Melanocyte of skin (primary cell): ENCODE measurements around the gene FAM107B.

GRCh38 chr10:14583208-14583995 lies 191.3 kb downstream of the FAM107B start:
- CAGE, long polyA plus RNA, 2 experiments = no peak in any of the 2 experiments

DNA sequence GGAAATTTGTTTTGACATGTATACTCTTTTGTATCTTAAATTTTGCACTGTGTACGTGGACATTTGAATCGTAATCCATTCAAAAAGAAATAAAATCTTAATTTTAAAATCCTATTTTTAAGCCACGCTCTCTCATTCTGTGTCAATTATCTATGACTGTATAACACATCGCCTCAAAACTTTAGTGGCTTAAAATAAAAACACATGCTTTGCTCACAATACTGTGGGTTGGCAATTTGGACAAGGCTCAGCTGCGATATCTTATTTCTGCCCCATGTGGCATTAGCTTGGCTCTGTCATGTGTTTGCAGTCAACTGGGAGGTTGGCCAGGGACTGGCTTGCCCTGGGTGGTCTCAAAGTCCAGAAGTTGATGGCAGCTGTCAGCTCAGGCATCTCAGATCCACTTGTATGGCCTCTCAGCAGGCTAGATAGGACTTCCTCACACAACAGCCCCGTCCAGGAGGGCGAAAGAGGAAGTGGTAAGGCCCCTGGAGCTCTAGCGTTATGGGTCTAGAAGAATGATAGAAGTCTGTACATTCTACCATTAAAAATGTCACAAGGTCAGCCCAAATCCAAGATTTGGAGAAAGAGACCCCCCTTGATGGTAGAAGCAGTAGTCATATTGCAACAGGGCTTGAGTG lies 166.4 kb downstream of the FAM107B start:
- CAGE, long polyA plus RNA, 2 experiments = no peak in any of the 2 experiments

- CAGE, long polyA plus RNA, 2 experiments = no peak in any of the 2 experiments
Measured at GRCh38 chr10:14774711-14775085, at the start of gene FAM107B. Gene FAM107B, minus strand, starts transcription at chr10:14774897.

DNA sequence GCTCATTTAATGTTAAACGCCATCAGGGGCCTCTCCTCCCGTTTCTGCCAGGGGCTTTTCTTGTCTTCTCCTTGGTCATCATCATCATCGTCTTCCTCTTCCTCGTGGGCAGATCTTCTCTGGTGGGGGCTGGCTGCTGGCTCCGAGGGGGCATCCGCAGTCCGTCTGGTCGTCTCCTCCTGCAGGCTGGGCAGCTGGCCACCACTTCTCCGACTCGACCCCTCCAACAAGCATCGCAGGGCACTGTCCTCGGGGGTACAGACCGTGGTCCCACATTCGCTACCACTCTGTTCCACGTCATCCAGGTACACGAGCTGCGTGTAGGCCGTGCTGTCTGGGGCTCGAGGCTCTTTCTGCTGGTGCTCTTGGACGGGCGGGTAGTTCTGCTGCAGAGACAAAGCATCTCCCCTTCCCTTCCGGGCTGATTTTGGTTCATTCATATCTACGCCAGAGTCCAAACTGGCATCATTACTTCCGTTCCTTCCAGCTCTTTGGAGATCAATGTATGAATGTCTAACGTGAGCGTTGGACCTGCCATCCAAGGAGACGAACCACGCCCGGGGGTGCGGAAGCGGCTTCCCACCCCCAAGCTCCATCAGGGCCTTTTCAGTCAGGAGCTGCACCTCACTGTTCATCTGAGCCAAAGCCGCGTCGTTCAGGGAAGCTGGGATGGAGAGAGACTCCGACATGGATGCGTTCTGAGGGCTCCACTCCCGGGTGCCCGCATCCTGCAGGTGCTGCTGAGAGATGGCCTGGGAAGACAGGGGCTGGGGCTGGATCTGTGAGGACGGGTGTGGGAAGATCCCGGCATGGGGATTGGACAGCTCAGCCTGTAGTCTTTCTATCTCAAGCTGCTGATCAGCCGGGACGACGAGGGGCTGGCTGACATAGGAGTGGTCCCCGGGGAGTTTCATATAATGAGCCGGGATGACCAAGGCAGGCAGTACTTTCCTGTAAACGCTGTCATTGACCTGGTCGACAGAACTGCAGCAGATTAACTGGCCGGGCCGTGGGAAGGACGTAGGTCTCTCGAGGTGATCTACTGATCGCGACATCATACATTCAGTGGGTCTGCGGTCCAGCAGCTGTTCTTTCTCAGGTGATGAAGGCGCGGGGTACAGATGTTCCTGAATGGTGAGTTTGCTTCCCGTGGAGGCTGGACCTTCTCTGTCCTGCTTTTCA lies 44.8 kb upstream of the NMT2 start:
- CAGE, long polyA plus RNA, 2 experiments = no peak in any of the 2 experiments

DNA sequence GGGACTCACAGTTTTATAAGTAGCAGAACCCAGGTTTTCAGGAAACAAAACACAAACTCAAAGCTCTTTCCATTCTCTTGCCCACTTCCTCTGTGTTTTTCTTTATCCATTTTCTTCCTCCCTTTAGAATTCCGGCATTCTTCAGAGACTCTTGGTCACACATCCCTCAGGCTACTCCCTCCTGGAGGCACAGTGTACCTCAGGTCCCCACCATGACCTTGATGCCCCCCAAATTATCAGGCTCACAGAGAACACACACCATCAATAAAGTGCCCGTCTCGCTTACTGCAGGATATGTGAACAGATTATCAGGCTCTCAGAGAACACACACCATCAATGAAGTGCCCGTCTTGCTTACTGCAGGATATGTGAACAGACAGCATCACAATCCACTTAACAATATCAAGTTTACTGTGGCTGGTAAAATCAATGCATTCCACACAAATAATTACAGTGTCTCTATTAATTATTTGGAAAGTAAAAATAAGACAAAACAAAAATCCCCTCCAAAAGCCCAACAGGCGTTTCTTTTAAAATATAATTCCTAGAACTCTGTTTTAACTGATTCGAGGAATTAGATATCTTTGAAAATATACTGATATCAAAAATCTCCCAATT lies 77.5 kb upstream of the NMT2 start:
- CAGE, long polyA plus RNA, 2 experiments = no peak in any of the 2 experiments

DNA sequence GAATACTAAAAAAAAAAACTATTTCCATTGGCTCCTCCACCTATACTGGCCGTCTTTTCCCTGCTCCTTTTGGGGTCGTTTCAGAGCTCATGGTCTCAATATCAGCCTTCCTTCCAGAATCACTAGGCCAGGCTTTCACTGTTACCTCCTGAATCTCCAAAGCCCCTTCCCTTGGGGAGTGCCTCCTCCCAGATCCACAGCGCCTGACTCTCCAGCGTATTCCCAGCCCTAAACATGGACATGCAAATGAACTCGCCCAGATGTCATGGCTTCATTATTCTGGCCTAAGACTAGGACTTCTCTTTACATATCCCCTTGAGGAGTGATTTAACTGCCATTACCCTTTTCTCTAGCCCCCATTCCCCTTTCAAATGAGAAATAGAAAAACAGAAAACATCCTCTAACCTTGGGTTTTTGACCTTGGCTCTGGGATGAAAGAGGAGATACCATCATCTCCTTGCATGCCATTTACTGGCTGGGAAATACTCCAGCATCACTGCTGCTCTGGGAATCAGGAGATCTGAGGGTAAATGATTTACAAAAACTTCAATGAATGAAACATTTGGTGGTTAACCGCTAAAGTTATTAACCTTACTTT lies 37.1 kb downstream of the FAM171A1 start:
- CAGE, long polyA plus RNA, 2 experiments = no peak in any of the 2 experiments

DNA sequence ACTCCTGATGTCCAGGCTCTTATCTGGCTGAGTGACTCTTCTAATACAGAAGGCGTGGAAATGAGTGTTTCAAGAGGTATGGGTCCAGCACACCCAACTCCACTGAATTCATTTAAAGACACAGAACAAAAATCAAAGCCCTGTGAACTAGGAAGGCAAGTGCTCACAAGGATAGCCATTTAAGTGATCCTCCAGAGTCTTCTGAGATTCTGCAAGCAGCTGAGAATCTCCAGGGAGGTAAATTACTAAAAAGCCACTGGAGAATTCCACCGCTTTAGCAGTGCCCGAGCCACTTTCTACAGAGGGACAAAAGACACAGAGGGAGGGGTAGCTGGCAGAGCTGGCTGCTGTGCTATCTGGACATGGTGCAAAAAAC lies 24.5 kb downstream of the FAM171A1 start:
- CAGE, long polyA plus RNA, 2 experiments = no peak in any of the 2 experiments

DNA sequence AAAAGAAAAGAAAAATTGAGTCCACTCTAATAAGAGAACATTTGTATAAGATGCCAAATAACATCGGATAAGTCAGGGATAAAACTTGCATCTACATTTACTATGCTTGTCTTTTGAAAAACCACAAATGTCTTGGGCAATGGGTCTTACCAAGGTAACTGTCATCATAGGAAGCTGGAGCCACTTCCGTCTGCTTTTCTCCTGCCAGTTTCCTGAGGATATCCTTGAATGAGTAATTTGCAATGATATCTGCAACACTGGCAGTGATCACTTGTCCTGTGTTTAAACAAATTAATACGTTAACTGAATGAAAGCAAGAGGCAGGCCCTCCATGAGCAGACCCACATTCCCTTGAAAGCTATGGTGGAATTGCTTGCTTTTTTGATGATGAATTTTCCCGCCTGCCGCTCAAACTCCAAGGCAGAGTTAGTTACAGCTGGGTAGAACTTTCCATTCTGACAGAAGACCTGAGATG lies 47.2 kb downstream of the ITGA8 start:
- CAGE, long polyA plus RNA, 2 experiments = no peak in any of the 2 experiments

- CAGE, long polyA plus RNA, 2 experiments = no peak in any of the 2 experiments
Measured at GRCh38 chr10:15856765-15857604, 3.3 kb downstream of the MINDY3 start.

- CAGE, long polyA plus RNA, 2 experiments = no peak in any of the 2 experiments
Measured at GRCh38 chr10:16635274-16635777, 113.6 kb upstream of the C1QL3 start.

DNA sequence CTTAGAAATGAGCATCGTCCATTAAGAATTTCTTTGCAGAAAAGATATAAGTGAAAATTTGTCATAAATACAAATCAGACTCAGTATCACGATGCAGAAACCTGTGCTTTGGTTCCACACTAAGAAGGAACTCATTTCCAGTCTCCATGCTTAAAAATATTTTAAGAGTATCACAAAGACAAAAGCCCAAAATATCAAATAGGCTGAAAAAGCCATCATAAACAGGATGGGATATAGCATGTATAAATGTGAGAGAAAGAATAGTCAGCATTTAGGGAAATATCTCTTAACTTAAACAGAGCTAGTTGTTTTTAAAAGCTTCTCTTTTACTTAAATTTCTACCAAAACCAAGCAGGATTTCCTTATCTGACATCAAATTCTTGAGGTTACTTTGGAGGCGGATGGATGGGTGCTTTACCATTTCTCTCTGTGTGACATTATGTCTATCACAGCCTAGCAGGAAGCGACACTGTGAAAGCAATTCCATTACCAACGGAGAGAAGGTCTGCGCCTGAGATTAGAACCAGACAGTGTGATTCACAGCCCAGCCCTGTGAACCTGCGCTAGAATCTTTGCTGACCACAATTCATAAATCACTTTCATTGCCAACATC lies 126.7 kb downstream of the CUBN start:
- CAGE, long polyA plus RNA, 2 experiments = no peak in any of the 2 experiments

DNA sequence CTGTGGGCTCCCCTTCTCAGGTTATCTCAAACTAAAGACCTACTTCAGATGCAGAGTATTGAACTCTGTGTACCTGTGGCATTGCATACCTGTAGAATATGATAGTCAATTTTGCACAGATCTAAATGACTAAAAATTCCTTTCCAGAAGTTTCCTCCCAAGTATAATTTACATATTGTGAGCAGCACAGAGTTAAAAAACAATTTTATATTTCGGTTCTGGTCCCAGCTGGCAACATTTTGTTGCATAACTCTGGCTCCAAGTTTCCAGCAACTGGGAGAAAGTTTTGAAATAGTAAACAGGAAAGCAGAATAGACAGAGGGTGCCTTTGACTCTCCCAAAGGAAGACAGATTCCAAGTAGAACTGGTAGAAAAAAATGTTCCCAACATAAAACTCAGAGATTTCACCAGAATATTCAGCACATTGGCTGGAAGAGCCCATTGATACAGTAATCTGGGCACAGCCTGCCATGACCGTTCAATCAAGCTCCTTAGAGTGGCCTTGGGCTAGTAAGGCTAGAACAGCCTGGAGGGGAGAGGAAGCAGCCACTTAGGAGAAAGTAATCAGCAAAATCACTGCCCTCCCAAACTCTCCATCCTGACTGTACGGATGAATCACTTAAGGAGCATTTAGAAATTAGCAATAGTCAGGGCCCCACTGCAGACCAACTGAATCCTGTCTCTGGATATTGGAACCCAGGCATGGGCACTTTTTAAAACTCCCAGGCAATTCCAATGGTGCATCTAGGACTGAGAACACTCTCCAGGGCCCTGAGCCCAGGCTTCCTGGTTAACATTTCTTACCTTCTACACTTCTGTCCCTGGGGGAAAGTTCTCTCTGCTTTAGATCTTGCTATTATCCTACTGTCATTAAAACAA lies 120.4 kb downstream of the CUBN start:
- CAGE, long polyA plus RNA, 2 experiments = no peak in any of the 2 experiments

- CAGE, long polyA plus RNA, 2 experiments = no peak in any of the 2 experiments
Measured at GRCh38 chr10:17062395-17062924, 67.2 kb downstream of the CUBN start.

DNA sequence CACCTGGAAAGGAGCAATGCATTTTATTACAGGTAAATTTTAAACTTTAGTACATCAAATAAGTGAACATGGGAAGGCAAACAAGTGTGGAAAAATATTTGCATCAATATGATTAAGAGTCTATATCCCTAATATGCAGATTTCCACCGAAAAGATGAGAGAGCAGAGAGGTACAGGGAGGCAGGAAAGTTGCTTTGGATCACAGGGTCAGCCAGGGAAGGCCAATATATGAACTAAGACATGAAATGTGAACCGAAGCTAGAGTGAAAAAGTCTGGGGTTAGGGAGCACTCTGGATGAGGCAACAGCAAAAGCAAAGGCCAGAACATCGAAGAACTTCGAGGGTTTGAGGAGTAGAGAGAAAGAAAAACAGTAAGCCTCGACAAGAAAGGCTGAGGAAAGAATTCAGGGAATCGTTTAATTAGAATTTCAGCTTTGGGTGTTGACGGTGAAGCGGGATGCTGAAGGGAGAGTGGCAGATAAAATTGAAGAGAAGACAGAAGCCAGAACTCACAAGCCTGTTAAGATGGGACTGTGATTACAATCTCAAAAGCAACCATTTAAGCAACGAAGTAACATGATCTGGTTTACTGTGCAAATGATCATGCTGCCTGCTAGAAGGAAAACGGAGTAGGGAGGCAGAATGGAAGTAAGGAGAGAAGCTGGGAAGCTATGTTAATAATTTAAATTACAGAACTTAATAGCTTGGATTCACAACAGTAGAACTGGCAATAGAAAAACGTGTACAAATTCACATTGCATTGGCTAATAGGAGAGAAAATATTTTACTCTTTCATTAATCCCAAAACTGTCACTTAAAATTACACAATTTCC lies 2.1 kb downstream of the TRDMT1 start:
- CAGE, long polyA plus RNA, 2 experiments = no peak in any of the 2 experiments

GRCh38 chr10:17237081-17237872 lies 9.2 kb downstream of the VIM start:
- CAGE, long polyA plus RNA, 2 experiments = no peak in any of the 2 experiments

DNA sequence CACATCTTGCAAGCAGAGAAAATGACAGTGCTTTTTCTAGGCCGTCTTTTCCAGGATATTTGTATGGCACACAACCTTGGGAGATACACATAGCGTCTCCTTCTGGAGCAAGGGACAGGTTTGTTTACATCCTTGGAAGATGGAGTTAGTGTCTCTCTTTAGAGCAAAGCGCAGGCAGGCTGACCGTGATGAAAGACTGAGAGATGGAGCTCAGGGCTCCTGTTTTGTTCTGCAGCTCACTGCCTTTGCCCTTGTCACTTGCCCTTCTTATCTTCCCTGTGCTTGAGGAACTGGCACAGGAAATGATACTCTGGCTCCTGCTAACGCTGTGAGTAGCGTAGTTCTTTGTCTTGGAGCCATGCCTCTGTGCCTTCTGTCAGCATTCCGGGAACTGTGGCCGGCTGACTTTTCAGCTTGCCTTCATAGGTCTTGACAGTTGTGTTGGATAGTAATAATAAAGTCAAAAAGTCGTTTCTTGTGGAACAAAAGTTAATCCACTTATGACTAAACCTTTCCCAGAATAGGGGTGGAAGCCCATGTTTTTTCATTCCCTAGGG lies 16.9 kb upstream of the TMEM236 start:
- CAGE, long polyA plus RNA, 2 experiments = no peak in any of the 2 experiments

DNA sequence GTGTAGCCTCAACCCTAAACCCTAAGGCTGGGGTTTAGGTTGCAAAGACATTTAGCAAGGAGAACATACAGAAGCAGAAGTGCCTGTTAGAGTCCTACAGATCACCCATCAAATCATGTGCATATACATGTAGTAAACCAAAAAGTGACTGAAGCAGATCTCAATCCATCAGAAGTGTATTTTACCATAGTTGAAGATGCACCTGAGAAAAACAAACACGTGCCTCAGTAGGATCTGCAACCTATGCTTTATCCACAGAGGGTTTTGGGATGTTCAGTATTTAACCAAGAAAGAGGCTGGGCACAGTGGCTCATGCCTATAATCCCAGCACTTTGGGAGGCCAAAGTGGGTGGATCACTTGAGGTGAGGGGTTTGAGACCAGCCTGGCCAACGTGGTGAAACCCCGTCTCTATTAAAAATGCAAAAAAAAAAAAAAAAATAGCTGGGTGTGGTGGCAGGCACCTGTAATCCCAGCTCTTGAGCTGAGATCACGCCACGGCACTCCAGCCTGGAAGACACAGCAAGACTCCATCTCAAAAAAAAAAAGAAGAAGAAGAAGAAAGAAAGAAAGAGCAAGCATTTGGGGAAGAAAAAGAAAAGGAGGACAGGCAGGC lies 36.9 kb downstream of the CACNB2 start:
- CAGE, long polyA plus RNA, 2 experiments = no peak in any of the 2 experiments

- CAGE, long polyA plus RNA, 2 experiments = no peak in any of the 2 experiments
Measured at GRCh38 chr10:18187690-18188084, 47.5 kb downstream of the CACNB2 start.

GRCh38 chr10:18240546-18241068 lies 100.4 kb downstream of the CACNB2 start:
- CAGE, long polyA plus RNA, 2 experiments = no peak in any of the 2 experiments

DNA sequence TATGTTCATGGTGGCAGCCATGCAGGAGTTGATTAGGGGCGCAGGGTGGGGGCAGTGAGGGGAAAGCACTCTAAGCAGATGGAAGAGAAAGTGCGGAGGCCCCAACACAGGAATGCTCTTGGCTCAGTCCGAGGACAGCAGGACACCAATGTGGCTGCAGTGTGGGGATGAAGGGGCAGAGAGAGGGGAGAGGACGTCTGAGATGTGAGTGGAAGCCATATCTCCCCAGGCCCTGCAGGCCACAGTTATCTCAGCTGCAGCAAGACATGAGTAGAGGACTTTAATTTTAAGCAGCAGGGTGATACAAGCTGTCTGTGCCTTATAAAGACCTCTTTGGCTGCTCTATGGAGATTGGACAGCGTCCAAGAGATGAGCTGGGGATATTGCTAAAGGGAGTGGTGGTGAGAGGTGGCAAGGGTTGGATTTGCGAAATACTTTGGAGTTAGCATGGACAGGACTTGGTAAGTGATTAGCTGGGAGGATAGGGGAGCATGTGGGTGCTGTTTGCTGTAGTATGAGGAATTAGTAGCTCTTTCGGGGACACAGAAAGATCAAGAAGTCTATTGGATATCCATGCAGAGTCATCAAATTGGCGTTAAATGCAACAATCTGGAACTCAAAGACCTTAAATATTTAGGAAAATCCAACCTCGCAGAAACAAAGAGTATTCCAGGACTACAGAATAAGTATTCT lies 191.8 kb downstream of the CACNB2 start:
- CAGE, long polyA plus RNA, 2 experiments = no peak in any of the 2 experiments